Kidney epithelial cell (primary cell): ENCODE measurements around a stretch of chr9.

DNA sequence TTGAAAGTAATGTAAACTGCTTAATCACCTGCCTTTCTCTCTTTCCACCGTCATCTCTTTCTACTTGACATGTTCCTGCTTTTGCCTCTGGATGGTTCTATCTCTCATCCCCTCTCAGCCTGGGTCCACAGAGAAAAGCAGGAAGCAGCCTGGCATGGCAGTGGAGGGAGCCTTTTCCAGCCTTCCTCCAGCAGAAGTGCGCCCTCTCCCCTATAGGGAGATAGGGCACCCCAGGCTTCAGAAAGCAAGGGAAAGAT is 11.2 kb downstream of the PALM2AKAP2 start:
- RAMPAGE, long total RNA, result no peak
- RRBS, result no CpG with 5 or more reads among the region's 2 CpGs

DNA sequence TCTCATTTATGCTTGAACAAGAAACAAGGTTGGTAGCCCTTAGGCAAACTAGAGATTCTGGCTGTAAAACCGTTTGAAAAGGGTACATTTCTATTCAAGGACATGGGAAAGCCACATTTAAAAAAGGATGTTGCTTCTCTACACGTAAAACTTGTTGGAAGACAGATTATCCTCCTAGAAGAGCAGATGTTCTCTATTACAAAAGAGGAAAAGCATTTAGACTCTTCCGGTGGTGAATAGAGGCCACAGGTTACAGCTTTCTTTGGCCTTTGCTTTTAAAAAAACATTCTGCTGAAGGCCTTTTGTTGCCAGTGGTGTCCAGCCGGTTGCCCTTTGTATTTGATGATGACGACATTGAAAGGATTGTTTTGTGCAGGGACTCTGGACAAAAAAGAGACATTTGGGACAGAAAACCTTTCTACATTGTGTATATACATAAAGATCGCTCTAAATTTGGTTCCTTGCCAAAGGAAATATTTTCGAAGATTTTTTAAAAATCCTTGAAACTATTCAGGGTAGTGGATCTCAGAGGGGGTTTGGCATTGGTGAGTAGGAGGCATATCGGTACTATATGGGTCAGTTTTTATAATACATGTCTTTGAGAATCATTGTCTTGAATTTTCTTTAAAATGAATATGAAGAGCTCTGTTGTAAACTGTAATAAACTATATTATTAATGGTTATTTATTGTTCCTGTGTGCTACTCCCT is 180.3 kb downstream of the C9orf152 start:
- RAMPAGE, long total RNA, result no peak
- RRBS, result 35% methylated on average over 2 of the region's 8 CpGs

GRCh38 chr9:110048871-110049139 is 159.2 kb downstream of the C9orf152 start:
- RAMPAGE, long total RNA, result no peak
- RRBS, result no CpG with 5 or more reads among the region's 10 CpGs

GRCh38 chr9:110199483-110200048 is 8.4 kb downstream of the C9orf152 start:
- RAMPAGE, long total RNA, result no peak
- RRBS, result no CpG with 5 or more reads among the region's 3 CpGs

DNA sequence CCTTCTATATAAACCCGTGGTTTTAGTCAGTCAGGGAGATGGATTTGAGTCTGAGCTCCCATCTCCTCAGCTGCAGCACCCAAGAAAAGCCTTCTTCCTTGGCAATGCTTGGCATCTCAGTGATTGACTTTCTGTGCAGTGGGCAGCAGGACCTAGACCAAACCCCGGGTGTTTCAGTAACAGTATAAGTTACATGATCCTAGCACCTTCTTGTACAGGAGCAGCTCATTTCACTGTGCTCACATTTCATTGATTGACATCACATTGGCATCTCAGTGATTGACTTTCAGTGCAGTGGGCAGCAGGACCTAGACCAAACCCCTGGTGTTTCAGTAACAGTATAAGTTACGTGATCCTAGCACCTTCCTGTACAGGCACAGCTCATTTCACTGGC is 129.1 kb downstream of the LPAR1 start:
- RAMPAGE, long total RNA, result no peak
- RRBS, result no CpG with 5 or more reads among the region's 3 CpGs

GRCh38 chr9:111034667-111035479 is 3.4 kb downstream of the LPAR1 start:
- RAMPAGE, long total RNA, result no peak
- RRBS, result no CpG with 5 or more reads among the region's 10 CpGs

GRCh38 chr9:111456373-111457076 is 27.7 kb downstream of the ECPAS start:
- RAMPAGE, long total RNA, result no peak
- RRBS, result no CpG with 5 or more reads among the region's 4 CpGs

GRCh38 chr9:111526225-111526558 is 1.2 kb downstream of the ZNF483 start:
- RAMPAGE, long total RNA, result no peak
- RRBS, result no CpG with 5 or more reads among the region's 5 CpGs

DNA sequence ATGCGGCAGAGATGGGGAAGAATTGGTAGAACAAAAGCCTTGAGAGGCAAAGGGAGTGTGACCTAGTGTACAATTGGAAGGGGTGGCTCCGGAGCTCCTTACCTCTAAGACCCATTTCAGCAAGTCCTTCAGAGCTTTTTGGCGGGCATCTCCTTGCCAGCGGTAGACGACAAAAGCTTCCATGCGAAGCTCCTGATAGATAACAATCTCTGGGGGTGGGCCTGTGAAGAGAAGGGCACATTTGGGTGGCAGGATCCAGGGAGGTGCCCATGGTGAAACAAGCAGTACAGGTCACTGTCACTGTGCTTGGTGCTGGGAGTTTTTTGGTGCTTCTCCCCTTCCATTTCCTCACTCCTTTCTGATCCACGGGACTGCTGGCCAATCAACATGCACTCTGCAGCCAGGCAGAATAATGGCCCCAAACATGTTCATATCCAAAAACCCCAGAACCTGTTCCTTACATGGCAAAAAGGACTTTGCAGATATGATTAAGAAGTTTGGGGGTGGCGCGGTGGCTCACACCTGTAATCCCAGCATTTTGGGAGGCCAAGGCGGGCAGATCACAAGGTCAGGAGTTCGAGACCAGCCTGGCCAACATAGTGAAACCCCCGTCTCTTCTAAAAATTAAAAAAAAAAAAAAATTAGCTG is 29.3 kb downstream of the PTGR1 start:
- RAMPAGE, long total RNA, result no peak
- RRBS, result no CpG with 5 or more reads among the region's 12 CpGs

DNA sequence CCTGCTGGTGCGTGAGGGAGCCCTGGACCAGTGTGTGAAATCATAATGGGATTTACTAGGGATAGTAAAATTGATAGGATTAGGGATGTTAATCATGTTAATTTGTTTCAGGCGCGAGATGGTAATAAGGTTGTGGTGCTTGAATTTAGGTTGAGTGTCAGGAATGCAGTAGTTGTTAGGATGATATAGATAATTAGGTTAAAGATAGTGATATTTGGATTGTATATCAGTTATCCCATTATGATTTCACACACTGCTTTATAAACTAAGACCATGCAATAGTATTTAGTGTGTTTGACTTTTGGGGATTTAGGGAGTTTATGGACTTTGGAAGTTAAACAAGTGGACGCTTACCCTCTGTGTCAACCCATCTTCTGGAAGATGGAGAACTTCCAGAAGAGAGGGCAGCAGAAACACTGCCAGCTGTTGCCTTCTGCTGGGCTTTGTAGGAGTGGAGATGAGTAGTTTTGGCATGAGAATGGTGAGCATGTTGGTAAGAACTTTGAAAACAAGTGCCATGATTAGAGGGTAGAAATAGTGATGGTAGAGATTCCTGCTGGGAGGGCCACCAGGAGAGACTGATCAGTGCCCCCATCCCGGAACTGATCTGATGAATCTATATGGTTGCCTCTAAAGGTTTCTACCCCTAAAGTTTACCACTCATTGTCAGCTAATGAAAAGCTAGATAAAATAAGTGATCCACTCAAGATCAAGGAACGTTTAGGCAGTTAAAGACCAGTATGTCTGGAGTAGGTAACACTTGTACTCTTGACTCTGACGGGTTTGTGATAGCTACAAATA is 2.2 kb downstream of the DNAJC25 start:
- RAMPAGE, long total RNA, result no peak
- RRBS, result no CpG with 5 or more reads among the region's 7 CpGs

DNA sequence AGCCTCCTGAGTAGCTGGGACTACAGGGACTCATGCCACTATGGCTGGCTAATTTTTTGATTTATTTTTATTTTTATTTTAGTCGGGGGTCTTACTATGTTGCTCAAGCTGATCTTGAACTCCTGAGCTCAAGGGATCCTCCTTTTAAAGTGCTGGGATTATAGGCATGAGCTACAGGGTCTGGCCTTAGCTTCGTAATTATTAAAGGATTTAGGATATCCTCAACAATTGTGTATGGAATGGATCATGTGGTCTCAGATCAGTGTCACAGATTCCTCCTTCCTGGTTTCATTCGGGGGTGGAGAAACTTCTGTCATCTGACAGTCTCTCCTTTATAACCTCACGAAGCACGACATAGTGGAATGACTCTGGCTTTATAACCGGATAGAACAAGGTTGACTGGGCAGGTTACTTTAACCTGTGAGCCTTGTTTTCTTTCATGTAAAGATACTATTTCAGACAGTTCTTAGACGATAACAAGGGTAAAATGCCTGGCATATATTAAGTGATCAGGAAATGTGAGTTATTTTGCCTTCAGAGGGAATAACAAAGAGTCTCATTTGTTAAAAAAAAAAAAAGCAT is 4.4 kb upstream of the GNG10 start:
- RAMPAGE, long total RNA, result no peak
- RRBS, result no CpG with 5 or more reads among the region's 7 CpGs

GRCh38 chr9:111661730-111662730 is 625 bp downstream of the GNG10 start:
- RAMPAGE, long total RNA, result no peak
- RRBS, result 2% methylated on average over 15 of the region's 73 CpGs

DNA sequence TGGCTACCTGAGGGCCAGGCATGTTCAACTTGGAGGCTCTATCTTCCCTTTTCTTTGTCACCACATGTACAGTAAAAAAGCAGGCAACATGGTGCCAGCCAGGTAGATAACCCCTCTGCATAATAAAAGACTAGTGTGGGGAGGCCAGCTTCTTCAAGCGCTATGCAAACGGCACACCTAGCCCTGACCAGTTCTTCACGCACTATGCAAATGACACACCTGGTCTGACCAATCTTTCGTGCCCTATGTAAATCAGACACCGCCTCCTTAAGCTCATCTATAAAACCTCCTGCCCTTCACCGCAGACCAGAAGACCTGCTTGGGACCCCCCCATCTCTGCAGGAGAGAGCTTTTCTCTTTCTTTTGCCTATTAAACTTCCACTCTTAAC is 28.2 kb upstream of the UGCG start:
- RAMPAGE, long total RNA, result no peak
- RRBS, result no CpG with 5 or more reads among the region's 6 CpGs

DNA sequence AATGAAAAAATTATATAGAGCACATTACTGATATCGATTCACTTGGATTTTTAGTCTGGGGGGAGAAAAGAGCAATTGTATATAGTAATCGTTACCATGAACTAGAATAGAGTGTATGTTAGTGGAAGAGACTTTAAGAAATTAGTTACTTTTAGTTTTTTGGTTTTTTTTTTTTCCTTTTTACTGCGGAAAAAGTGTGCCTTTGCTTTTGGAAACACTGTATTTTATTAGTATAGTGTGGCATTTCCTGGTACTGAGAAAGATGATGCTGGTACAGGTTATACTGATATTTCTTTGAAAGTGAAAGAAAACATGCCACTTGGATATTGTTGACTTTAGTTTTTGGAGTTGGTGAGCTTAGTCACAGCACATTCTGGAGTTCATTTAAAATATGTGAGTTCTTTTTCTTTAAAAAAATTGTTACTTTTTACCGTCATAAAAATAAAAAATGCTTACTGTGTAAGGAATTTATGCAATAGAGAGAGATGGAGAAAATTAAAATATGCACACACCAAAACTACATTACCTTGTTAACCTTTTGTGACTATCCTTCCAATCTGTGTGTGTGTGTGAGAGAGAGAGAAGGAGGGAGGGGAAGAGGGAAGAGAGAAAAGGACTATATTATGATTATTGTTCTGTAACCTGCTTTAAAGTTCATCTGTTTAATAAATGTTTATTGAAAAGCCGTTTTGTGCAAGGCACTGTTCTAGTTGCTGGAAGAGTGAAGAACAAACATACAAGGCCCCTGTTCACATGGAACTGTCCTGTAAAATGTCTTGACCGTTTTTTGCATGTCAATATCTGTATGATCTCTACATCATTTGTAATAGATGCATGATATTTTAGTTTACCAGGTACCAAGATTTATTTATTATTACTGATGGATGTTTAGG is 1.9 kb downstream of the UGCG start:
- RAMPAGE, long total RNA, result no peak
- RRBS, result no CpG with 5 or more reads among the region's 6 CpGs

DNA sequence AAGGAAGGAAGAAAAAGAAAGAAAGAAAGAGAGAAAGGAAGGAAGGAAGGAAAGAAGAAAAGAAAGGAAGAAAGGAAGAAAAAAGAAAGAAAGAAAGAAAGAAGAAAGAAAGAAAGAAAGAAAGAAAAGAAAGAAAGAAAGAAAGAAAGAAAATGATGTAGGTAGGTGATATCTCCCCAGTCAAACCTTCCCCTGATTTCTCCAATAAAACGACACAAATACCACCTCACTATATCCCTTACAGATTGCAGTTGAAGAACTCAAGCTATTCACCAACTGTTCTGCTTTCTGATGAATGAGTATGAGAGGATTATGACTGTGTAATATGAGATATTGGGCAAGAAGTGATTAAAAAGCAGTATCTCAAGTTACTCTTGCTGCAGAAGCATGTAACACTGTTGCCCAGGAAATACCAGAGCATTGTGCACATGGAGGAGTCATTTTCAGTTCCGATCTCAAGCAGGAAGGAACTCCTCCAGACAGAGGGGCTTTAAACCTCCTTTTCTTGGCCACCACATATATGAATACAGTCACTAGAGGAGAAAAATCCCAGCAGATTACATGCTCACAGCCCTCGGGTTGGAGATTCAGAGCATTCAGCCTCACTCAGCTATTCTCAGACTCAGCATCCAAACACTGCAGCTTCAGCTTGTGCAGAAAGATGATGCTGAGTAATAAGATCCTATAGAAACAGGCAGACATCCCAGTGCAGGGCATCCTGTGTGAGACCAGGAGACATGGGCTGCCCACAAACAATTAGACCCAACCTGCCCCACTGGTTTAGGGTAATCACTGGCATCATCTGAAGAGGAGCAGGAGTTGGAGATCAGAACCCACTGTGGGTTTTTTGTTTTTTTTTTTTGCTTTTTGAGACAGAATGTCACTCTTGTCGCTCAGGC is 61.5 kb downstream of the UGCG start:
- RAMPAGE, long total RNA, result no peak
- RRBS, result no CpG with 5 or more reads among the region's 4 CpGs

GRCh38 chr9:111959377-111960268 is 63.0 kb downstream of the UGCG start:
- RAMPAGE, long total RNA, result no peak
- RRBS, result no CpG with 5 or more reads among the region's 6 CpGs

DNA sequence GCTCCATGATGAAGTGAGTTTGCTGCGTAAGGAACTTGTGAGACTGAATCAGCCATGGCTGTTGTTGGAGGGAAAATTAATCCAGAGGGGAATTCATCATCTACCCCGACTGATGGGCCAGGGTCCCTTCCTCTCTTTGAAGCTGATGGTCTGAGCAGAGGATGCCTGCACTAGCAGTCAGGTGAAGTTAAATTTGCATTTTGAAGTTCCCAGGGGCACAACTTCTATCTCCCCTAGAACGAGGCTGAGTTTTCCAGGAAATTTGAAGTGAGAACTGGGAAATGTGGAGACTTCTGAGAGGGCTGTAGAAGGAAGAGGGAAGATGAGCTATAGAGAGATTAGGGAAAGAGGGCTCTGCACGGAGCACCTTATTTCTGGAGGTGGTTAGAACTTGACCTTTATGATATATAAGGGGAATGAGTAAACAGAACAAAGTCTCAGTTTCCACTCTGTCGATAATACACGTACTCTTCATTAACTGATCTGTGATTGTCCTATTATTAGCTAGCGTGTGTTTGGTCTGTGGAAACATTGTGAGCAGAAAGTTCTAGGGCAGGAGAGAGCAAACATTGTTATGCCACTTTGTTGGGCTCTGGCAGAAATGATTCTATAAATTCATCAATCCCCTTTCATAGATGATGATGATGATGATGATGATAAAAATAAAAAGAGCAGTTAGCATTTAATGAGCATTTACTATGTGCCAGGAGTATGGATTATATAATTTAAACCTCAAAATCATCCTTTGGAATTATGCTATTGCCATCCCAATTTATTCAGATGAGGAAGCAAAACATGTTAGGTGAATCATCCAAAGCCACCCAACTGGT is 118.5 kb downstream of the UGCG start:
- RAMPAGE, long total RNA, result no peak
- RRBS, result no CpG with 5 or more reads among the region's 7 CpGs

- RAMPAGE, long total RNA, result no peak
- RRBS, result no CpG with 5 or more reads among the region's 4 CpGs
These were observed 125.5 kb downstream of the UGCG start for GRCh38 chr9:112022118-112022483.

GRCh38 chr9:112061214-112062091 is 113.6 kb downstream of the SUSD1 start:
- RAMPAGE, long total RNA, result no peak
- RRBS, result no CpG with 5 or more reads among the region's 6 CpGs

- RAMPAGE, long total RNA, result no peak
- RRBS, result no CpG with 5 or more reads among the region's 8 CpGs
These were observed 45.1 kb upstream of the SUSD1 start for GRCh38 chr9:112219960-112220841.